Measurements from ENCODE around the genes ZSCAN5A, ZNF530 and ZNF135.

GRCh38 chr19:56313854-56314364 is 730 bp downstream of the ZSCAN5A start:
- PRO-cap = no peak

DNA sequence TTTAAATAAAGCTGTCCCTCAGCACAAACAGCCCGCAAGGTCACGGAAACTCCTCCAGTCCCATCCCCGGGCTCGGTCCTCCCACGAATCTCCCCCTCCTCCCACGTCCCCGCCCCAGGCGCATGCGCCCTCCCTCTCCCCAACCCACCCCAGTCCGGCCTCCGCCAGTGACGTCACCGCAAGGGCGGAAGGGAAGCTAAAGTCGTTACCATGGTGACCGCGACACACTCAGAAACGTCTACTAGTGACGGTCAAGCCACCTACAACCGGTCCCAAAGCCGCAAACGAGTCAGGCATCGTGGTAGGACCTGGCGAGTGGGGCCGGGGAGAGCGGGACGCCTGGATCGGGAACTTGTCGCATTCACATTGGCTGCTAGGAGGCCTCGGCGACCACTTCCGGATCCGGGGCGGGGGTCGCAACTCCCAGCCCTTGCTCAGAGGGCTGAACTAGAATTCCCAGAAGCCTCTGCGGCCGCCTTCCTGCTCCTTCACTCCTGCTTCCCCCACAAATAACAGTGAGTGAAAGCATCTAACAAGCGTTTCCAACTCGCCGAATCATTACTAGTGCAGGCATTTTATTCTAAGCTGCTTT is at the start of gene ZSCAN5A:
TSS of gene ZSCAN5A (minus strand) at position 368 of the 592 bp plus-strand sequence.
- PRO-cap = unidirectional peak, minus-strand start at position 78 of the sequence; unidirectional peak, minus-strand start at position 388 of the sequence

DNA sequence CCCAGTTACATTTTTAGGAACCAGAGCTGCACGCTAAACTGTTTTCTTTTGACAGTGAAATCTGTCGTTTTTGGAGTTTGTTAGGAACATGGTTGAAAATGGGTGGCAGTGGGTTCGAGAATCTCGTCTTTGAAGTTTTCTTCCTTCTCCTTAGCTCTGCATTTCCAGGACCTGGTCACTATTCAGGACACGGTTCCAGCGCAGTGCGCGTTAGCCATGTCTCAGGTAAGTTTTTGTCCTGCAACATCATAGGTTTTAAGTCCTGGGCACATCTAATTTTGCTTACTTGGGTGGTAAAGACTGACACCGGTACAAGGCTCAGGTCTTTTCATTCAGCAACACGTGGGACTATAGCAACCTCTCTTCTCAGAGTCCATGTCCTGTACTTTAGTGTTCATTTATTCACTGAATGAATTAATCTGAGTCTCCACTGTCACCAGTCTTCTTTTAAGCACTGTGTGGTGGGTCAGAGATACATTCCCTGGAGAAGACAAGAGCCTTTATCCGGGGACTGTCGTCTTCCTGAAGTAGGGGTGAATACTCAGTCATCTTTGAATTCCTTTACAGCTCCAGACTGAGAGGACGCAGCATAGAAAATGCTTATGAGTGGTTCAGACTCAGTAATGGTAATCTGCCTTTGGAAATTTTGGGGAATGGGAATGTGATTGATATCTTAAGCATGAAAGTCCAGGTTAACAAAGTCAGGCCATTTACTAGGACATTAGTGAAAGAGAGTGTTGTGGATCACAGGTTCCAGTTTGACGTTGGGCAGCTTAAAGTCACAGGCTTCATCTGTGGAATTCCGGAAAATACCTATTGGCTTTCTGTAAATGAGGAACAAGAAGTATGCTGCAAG is 24.4 kb downstream of the ZNF582 start:
- PRO-cap = no peak

- PRO-cap = no peak
Observed at GRCh38 chr19:56508309-56508958, 779 bp downstream of the ZNF471 start.

DNA sequence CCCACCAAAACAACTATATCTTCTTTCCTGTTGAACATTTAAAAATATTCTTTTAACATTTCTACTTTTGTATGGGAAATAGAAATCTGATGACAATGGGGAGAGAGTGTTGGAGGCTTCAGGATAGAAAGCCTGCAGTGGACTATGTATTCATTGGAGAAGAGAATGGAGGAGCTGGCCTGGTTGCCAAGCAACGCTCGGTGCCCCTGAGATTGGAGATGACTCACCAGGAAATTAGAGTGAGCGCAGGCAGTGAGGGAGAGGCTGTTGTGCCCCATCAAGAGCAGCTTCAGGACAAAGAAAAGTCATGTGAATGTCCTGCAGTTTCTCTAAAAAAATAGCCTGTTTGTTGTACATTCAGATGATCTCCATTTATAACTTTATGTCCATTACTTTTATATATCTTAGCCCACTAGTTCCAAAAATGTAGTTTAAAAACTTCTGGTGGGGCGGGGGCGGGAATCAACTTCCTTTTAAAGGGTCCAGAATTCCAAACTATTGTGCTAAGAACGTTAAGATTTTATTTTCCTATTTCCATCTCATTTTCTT is 48.8 kb upstream of the ZNF835 start:
- PRO-cap = no peak

- PRO-cap = no peak
Observed at GRCh38 chr19:56838663-56839514, 1.6 kb downstream of the PEG3 start.

- PRO-cap = no peak
Observed at GRCh38 chr19:56947221-56947551, 106.7 kb upstream of the PEG3 start.

GRCh38 chr19:56973577-56974105 is 133.1 kb upstream of the PEG3 start:
- PRO-cap = no peak

DNA sequence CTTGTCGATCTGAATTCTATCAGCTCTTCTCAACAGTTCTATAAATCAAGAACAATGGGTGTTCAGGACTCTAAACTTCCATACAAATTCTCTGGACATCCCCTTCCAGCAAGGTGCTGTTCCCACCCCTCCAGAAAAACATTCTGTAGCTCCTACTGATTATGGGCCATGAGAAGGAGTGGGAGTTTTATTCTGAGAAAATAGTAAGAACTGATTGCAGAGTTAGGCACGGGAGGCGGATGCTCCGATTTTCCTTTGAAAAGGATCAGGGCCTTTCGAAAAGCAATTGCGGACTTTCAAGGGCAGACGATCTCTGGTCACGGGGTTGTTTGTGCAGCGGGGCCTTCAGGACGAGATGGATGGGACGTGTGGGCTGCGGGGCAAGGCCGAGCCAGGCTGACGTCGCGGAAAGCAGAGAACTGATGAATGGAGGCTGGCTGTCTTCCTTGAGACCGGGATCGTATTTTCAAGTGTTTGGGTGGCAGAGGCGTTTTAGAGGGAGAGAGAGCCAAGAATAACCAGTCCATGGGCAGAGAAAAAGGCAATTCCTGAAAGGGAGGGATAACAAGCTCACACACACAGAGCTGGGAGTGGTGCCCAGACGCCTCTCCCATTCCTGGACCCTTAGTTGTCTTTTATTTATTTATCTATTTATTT is 139.0 kb upstream of the USP29 start:
- PRO-cap = no peak

DNA sequence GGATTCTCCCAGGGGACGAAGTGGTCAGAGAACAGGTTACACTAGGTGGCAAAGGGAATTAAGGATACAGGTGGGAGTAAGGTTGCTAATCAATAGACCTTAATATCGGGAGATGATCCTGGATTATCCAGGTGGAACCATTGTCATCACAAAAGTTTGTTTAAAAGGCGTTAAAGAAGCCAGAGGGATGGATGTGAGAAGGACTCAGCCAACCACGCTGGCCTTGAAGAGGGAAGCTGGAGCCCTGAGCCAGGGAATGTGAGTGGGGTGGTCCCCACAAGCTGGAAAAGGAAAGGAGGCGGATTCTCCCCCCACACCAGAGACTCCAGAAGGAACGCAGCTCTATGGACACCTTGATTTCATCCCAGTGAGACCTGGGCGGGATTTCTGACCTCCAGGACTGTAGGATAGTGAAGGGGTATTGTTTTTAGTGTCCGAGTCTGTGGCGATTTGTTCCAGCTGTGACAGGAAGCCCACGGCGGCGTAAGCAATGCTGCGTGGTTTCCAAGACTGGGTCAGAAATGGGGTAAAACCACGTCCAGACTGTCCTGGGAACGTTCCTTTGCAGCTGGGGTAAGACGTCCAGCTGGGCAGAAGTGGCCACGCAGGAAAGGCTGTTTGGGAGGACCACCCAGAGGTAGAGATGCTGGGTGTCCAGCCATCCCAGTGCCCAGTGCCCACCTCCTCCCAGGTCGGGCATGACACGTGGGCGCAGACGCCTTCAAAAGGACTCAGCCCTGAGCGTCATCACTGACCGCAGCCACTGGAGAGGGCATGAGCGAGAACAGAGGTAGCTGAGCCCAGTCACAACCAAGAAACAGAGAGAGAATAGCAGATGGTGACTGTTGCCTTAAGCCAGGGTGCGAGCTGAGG is 125.4 kb upstream of the USP29 start:
- PRO-cap = no peak

DNA sequence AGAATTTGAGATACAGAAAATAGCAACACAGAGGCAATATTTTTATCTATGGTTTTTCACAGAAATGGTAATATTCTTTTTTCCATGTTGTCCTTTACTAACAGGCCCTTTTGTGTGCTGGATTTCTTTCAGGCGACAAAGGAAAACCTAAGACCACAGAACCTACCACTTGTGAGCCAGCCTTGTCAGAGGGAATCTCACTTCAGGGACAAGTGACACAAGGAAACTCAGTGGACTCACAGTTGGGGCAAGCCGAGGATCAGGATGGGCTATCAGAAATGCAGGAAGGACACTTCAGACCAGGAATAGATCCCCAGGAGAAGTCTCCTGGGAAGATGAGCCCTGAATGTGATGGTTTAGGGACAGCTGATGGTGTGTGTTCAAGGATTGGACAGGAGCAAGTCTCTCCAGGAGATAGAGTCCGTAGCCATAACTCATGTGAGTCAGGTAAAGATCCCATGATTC is 19.6 kb upstream of the AURKC start:
- PRO-cap = no peak

DNA sequence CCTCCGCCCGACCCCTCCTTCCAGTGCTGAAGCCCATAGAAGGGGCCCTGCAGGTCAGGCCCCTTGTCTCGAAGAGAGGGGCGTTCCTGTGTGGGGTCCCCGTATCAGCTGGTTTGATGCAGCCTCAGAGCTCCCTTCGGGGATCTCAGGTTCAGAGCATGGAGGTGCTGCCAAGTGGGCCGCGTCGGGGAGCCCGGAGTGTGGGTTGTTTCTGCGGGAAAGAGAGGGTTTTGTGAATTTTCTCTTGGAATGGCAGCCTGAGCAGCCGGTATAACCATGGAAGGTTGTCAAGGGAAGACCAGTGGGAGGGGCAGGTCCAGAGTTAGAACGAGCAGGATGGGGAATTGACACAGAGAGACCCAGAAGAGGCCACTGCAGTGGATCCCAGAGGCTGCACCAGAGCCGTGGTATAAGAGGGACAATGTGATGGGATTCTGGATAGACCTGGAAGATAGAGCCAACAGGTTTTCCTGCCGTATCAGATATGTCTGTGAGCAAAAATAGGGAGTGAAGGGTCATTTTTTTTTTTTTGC is 448 bp downstream of the TRAPPC2B start:
- PRO-cap = no peak

GRCh38 chr19:57560214-57560742 is 615 bp upstream of the ZNF550 start:
- PRO-cap = no peak

- PRO-cap = no peak
Observed at GRCh38 chr19:57599466-57600417, at the start of gene ZNF530. Gene ZNF530 (plus strand): TSS chr19:57599885.

DNA sequence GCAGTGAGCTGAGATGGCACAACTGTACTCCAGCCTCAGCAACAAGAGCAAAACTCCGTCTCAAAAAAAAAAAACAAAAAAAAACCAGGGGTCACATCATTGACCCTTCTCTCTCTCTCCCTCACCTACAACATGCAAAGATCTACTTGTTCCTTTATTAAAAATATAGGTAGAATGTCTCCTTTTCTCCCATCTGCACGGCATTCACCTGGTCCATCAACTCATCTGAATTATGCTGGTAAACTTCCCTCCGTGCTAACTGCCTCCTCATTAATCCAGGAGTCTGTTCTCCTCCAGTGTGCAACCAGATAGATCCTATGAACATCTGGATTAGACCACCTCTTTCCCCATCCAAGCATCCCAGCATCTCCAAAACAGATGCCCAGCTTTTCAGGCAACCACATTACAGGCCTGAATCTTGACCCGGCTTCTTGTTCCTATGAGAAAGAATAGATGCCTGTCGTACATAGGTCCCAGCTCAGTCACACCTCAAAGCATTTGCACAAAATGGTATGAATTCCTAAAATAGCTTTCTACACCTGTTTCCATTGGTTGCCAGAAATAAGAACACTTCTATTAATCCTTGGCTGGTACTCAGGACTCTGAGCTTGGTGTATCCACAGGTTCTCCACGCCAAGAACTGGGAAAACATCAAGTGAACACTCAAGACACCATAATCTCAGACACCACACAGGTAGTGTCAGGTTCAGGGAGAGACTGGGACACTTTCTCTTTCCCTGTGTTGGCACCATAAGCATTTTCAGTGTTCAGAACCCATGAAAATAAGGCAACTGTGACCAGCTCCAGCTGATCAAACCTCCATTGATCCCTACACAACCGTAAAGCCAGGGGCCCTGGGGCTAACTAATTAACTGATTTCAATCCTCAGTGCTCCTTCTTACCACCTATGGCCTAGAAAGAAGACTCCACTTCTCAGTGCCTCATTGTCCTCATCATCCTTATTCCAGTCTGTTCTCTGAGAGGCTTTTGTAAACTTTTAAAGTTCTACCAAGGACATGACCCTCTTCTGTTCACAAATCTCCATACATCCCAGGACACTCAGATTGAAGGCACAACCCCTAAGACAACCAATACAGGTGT is 19.0 kb downstream of the ZNF552 start:
- PRO-cap = no peak

DNA sequence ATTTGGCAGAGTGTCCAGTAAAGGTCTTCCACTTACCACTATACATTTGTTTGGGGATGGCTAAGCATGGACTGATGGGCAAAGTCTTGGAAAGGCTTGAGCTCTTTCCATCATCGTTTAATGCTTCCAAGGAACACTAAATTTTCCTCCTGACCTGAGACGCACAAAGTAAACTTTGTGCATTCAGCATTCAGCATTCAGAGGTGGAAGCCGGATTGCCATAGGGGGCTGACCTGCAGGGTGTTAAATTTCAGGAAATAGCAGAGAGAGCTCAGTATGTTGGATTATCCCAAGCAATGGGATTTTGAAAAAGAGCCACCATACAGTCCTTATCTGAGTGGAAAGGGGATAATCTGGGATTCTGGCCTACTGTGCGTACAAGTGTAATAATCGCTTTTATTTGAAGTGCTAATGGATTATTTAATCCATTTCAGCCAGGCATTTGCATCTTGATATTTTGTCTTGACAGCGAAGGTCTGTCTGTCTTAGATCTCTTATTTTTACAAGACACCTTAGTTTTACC is 14.0 kb downstream of the ZNF552 start:
- PRO-cap = no peak

- PRO-cap = no peak
Observed at GRCh38 chr19:57815208-57815976, 679 bp upstream of the ZNF552 start.

DNA sequence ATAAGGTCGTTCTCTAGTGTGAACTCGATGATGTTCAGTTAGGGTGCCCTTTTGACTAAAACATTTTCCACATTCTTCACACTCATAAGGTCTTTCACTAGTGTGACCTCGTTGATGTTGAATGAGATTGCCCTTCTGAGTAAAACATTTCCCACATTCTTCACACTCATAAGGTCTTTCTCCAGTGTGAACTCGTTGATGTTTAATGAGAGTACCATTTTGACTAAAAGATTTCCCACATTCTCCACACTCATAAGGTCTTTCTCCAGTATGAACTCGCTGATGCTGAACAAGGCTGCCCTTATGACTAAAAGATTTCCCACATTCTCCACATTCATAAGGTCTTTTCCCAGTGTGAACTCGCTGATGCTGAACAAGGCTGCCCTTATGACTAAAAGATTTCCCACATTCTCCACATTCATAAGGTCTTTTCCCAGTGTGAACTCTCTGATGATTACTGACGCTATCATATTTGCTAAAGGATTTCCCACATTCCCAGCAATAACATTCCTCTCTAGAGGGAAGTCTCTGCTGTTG is 8.1 kb downstream of the ZNF418 start:
- PRO-cap = no peak

DNA sequence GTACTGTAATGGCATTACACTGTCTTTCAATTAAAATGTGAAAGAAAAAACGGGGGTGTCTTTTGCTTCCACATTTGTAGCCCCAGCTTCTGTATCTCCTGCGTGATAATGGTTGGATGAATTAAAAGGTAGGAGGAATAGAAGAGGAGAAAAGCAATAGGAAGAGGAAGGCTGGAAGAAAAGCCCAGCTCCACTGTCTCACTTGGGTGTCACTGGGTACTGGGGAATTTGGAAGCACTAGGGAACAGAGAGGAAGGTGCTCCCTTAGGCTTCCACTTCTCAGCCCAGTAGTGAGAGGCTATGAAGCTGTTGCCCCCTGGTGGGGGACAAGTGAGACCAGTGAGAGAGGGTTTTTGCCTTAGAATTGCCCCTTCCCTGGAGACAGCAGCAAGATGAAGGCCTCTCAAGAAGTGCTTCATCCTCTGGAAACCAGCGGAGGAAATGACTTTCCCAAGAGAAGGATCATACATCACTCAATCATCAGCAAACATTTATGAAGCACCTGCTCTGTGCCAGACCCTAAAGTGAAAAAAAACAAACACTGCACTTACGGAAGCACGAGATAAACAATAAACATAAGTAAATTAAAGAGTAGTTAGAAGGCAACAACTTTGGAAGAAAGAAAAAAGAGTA is 4.7 kb upstream of the ZNF606 start:
- PRO-cap = no peak

- PRO-cap = bidirectional peak, plus-strand start at chr19:58059330, minus-strand start at chr19:58059180
Observed at GRCh38 chr19:58058978-58059384, at the start of gene ZNF135. Gene ZNF135 (plus strand): TSS chr19:58059282.